Myometrial cell (primary cell): ENCODE measurements around the genes ATP11C, SPANXD, EOLA1, MAGEA3, PNMA3 and ZNF275.

DNA sequence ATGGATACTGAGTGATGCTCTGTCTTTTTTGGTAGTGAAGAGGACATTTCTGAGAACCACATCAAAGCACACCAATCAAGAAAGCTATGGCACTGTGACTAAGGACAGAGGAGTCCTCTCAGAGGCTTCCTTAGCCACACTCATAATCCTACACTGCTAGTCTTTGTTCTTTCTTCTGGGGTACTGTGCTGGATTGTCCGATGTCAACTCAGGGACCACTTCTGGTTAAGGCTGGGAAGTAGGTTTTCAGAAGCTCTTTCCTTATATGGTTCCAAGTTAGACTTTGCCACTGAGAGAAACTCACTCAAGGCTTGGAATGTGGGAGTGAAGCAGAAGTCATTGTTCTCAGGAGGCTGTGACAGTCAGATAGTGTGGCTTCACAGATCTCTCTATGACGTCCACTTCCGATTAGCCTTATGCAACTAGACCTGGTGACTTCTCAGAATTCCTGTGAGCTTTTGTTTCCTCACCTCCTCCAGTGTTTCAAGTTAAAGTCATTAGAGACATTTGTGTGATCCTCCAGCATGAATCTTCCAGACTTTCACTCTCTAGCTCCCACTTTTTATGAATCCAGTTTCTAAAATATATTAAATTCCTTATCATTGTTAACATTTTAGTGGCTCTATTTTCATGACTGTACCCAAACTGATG is 317.2 kb upstream of the F9 start:
- RAMPAGE, long total RNA: no peak

DNA sequence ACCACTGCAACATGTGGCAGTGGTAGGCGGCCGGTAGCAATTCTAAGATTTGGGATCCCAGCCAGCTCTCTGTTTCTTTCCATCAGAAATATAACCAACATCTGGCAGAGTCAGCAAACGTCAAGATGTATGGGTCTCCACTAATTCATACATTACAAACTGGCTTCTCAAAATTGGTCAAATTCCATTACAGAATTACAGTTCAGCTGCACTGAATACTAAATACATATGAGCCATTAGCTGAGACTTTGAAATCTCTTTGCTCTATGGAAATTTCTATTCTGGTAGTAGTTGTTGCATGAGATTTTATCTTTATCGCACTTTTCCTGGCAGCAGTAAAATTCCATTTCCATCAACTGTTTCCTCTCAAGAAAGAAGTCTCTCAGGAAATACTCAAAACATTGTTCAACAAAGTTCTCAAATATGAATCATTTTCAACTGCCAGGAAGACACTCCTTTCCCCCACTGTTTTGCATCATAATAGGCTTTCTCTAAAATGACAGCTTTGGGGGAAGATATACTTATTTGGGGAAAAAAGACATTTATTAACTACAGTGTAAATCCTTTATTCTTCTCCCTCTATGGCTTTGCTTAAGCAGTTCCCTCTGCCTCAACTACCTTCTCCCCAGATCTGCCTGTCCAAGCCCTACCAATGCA is 51.3 kb downstream of the ATP11C start:
- RAMPAGE, long total RNA: no peak

- RAMPAGE, long total RNA: no peak
These were observed 1.7 kb downstream of the ATP11C start for GRCh38 chrX:139931049-139931677.

GRCh38 chrX:139932933-139933359 is at the start of gene ATP11C:
ATP11C (minus strand) TSS chrX:139933053.
- RAMPAGE, long total RNA: no peak

DNA sequence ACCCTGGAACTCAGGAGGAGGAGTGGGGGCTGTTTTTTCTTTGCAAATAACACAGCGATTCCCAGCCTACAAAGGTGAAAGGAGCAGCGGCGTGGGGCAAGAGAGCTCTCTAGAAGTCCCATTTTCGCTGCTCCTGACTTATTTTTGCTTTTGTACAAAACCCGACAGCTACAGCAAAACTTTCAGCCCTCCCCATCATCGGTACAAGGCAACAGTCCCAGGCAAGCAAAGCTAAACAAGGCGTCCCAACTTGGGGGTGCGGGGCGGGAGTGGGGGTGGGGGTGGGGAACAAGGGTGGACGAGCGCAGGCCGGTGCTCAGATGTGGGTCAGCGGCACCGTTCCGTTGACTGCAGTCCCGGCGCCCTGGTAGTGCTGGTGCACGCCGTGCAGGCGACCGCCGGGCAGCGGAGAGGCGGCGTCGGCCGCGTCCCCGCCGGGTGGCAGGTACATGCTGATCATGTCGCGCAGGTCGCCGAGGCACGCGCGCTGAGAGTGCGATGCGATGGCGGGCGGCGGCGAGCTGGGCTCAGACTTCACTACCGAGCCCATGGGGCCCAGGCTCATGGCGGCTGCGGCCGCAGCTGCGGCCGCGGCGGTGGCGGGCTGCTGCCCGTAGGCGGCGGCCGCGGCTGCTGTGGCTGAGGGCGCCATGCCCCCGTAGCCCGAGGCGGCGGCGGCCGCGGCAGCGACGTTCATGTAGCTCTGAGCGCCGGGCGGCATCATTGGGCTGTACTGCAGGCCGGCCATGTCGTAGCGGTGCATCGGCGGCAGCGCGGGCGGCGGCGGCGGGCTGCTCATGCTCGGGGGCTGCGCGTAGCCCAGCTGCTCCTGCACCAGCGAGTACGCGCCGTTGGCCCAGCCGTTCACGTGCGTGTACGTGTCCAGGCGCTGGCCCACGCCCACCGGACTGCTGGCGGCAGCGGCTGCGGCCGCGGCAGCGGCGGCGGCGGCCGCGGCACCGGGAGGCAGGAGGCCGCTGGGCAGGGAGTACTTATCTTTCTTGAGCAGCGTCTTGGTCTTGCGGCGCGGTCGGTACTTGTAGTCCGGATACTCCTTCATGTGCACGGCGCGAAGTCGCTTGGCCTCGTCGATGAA is 1.1 kb downstream of the SOX3 start:
- RAMPAGE, long total RNA: no peak

DNA sequence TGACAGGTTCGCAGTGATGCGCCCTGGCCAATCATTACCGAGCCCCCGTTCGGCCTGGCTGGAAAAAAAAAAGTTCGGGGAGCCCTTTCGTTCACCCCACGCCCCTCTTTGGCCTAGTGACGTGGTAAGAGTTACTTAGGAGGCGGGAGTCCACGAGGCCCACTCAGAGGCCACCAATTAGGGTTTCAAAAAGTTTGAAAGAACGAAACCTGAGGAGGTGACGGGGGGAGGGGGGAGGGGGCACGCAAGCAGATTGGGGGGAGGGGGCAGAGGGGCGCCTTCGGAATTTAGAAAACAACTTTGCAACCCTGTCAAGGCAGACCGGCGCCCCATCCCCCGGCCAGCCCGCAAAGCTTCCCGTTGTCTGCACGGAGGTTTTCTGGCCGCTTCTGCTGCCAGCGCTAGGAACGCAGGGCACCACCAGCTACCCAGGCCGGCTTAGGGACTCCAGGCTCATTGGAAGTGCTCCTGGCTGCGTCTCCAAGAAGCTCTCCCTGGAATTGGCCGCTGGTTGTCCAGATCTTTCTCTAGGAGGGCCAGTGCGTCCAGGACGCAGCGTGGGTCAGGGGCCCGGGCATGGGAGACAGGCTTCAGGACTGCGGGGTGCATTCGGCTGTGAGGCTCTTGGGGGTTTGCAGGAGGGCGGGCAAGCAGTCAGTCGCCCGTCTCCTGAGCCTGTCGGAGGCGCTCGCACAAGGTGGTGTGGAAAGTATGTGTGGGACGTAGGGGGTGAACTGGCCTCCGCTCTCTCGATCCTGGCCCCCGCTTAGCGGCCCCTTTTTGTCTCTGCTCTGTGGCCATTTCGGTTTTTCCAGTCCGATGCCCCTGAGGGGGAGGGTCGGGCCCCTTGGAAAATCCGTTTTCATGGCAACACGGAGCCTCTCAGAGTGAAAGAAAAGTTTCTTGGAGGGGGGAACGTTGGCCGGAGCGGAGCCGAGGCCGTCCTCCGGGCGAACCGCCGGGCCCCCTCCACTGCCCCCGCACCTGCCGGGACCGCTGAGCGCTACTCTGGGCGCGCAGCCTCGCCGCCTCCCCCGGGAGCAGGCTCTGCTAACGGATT is 622 bp upstream of the SOX3 start:
- RAMPAGE, long total RNA: no peak

GRCh38 chrX:141698594-141699039 is at the start of gene SPANXD:
SPANXD (minus strand) TSS chrX:141698739.
- RAMPAGE, long total RNA: no peak

GRCh38 chrX:147877557-147878223 is 34.0 kb upstream of the FMR1 start:
- RAMPAGE, long total RNA: no peak

- RAMPAGE, long total RNA: no peak
These were observed 31.6 kb upstream of the FMR1NB start for GRCh38 chrX:147949222-147950255.

DNA sequence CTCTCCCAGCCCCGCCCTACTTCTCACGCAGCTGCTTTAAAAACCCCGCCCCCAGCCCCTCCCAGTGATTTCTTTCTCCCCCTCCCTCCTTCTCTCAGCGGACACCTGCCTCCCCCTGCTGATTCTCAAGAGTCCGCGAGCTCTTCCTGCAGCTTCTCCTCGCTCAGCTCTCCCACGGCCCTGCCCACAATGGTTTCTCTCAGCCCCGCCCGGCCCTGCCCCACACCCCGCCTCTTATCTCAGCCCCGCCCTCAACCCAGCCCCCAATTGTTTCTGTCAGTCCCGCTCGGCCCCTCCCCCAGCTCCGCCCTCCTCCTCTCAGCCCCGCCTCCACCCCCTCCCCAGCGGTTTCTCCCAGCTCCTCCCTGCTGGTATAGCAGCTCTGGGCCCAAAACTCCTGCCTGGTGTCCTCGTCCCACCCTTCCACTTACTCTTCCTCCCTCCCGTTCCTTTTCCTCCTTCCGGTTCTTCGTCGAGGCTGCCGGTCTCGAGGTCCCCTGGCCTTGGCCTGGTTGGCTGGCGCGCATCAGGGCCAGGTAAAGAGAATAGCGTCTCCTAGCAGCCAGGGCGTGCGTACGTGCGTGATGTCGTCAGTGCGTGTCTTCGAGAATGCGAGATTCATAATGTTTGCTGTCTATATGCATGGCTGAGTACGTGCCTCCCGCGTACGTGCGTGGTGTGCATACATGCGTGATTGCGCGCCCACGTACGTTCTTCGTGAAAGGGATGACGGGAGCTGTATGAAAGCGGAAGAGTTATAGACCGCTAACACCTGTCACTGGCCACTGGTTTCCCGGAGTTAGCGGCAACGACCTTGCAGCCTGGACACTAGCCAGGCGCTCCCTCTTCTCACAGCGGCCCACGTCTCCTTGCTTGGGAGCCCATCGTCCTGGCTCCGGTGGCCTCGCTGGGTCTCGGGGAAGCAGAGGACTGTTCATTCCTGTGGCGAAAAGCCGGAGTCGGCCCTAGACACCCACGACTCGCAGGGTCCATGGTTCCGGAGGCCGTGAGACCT is at the start of gene EOLA1:
Gene EOLA1, plus strand, starts transcription at position 749 of the 1,015 bp plus-strand sequence.
- RAMPAGE, long total RNA: start-site peak on the plus strand centred at position 746 of the sequence, 65 bp wide, 20 and 56 reads in 2 replicates

DNA sequence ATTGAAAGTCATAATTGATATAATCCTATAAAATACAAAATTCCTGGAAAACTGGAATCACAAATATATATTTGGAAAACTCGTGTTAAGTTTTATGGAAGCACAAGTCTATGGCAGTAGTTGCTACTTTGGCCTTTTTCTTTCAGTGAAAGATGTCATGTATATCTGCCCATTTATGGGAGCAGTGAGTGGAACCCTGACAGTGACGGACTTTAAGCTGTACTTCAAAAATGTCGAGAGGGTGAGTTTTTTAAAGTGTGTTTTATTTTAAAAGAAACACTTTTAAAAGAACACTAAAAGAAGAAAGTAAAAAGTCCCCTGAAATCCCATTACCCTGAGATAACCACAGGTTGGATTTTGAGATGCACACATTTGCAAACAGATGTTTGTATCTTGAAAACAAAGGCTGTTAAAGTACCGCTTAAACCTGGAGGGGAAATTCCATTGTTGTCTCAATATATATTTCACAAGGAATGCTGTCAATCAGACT is 33.9 kb downstream of the MTMR1 start:
- RAMPAGE, long total RNA: no peak

DNA sequence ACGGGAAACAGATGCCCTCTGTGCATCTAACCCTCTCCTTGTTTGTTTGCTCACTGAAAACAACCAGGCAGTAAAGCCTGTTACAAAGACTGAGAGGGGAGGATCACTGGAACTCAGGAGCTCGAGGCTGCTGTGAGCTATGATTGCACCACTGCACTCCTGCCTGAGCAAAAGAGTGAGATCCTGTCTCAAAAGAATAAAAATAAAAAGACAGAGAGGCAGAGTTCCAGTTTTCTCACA is 16.7 kb upstream of the HMGB3 start:
- RAMPAGE, long total RNA: no peak

GRCh38 chrX:151084462-151084808 is 91.9 kb upstream of the GPR50 start:
- RAMPAGE, long total RNA: no peak

GRCh38 chrX:151704204-151704759 is 9.0 kb downstream of the PRRG3 start:
- RAMPAGE, long total RNA: no peak

DNA sequence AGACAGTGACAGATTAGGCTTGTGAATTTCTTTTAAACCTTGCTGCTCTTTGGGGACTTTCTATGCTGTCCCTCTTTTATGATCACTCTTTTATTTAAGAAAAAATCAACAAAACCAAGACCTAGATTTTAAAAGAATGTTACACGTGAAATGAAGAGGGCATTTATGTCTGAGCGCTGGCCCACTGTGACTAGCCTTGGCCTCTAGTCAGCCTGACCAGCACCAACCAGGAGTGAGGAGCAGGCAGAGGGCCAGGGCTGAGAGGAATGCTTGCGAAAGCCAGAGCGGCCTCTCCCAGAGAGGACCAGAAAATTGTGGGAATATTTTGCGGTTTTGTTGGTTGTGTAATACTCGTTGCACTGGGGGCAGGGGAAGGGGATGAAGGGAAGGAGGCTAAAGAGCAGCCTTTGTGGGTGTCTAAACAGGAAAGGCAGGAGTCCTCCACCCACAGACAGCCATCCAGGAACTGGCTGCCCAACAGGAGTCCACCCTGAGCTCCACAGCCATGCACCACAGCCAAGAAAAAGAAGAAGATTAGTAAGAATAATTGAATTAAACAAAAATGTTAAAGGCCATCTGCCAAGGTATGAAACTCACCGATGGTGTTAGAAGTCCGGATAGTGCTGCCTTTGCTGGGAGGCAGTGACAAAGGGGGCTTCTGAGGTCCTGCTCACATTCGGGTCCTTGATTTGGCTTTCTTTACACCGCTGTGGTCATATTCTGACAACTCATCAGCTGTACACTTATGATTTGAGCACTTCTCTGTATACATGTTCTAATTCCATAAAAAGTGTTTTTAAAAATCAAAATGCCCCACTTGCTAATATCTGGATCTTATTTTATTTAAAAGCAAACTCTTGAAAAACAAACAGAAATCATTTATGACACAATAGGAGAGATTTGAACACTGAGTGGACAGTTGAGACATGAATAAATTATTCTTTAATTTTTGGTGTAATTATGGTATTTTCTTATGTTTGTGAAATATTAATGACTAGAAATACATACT is 3.6 kb downstream of the GABRE start:
- RAMPAGE, long total RNA: no peak

DNA sequence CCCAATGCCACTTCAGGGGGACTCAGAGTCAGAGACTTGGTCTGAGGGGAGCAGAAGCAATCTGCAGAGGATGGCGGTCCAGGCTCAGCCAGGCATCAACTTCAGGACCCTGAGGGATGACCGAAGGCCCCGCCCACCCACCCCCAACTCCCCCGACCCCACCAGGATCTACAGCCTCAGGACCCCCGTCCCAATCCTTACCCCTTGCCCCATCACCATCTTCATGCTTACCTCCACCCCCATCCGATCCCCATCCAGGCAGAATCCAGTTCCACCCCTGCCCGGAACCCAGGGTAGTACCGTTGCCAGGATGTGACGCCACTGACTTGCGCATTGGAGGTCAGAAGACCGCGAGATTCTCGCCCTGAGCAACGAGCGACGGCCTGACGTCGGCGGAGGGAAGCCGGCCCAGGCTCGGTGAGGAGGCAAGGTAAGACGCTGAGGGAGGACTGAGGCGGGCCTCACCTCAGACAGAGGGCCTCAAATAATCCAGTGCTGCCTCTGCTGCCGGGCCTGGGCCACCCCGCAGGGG is at the start of gene MAGEA3:
Gene MAGEA3, plus strand, starts transcription at position 395 of the 532 bp plus-strand sequence.
- RAMPAGE, long total RNA: no peak

DNA sequence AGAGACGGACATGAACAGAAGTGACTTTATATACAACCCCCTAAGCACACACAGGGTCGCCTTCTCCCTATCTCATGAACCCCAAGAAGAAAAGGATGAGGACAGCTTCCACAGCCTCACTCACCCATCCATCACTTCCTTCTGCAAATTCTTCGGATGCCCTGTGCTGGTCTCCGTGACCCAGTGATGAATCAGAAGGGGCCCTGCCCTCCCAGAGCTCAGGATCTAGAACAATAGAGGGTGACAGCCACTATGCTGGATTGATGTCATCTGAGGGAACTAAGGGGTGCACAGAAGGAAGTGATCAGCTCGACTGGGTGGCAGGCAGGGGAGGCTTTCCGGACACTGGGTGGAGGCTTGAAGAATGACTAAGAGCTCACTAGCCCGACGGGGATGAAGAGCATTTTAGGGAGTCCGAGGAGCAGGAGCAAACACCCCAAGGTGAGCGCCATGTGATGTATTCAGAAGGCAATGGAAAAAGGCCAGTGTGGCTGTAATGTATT is 1.4 kb upstream of the ZNF185 start:
- RAMPAGE, long total RNA: no peak

DNA sequence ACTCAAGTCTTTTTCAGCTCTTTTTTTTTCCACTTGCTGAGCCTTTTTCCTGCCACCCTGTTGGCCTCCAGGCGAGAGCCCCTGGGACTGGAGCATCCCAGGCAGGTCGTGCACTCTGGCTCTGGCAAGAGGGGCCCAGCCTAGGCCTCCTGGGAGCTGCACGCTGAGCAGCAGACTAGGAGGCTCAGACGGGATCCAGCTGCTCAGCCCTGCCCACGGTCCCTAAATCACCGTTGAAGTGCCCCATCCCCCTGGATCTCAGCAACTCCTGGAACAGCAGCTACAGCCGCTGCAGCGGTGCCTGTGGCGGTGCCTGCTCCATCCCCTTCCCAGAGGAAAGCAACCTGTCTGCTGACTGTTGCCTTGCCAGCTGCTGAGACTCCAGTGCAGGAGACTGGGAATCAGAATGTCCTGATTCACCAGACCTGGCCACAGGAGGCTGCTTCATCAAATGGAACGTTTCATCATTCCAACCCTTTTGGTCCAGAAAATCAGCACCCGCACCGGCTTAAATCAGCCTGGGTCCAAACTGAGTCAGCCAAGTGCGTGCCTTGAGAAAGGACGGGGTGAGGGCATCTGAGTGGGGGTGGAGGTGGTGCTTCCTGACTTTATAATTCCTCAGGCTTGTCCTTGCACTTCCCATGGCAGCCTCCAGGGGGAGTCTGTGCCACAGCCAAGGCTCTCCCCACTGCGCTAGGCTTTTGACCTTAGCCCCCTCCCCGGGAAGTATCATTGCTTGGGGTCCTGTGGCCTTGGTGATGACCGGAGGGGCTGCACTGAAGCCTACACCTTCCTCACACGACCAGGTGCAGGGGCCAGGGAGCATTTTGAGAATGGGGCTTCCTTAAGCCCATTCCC is 6.4 kb downstream of the ZNF185 start:
- RAMPAGE, long total RNA: no peak

DNA sequence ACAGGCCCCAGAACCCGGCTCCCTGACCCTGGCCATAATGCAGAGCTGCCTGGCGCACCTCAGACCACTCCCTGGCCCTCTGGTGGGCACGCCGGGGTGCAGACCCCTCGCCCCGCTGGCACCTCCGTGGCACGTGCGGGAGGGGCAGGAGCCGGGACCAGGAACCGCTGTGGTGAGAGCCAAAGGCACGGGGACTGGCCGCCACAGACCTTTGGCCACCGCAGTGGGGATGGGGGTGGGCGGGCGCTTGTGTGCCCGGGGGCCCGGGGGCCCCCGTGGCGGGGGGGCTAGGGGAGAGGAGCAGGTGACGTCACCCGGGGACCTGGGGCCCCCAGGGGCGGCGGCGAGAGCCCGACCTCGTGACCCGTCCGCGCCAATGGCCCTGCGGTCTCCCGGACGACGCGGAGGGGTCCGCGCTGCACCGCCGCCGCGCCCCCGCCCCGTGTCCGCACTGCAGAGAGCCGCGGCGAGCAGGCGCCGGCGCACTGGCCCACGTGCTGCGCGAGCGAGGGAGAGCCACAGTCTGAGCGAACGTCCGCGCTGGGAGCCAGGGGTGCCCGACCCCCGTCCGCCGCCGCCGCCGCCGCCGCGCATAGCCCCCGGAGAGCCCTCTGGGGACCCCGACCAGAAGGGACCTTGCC is at the start of gene PNMA3:
Gene PNMA3, plus strand, starts transcription at position 483 of the 641 bp plus-strand sequence.
- RAMPAGE, long total RNA: no peak

DNA sequence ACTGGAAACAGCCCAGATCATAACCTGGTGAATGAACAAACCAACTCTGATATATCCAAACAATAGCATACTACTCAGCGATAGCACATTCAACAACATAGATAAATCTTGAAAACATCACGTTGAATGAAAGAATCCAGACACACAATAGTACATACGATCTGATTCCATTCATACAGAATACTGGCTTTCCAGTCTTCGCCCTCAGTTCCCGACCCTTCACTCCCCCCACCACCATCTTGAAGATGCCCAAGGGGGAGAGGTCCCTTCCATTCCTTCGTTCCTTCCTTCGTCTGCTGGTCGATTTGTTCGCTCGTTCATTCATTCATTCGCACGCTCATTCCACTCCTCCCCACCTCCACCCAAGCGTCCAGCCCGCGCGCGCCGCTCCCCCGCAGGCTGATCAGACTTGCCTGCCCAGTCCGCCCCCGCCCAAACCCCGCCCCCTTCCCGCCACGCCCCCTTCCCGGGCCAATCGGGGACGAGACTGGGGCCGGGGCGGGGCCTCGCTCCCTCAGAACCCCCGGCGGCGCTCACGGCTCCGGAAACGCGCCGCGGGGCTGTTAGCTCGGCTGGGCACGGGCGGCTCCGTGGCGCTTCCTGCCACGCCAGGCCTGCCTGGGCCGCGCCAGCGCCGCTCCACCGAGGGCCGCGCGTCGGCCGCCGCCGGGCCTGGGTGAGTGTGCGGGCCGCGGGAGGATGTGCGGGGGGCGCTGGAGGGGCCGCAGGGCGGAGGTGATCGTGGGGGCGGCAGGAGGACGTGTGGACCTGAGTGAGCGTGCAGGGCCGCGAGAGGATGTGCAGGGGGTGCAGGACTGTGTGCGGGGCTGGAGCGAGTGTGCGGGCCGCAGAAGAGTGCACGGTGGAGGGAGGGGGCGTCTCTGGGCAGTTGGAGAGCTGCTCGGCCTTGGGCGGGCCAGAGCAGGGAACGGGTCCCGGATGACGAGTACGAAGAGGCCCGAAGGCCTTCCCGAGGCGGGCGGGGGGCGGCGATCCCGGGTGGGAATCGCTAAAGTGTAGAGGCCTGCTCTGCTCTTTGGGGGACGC is at the start of gene ZNF275:
Gene ZNF275, plus strand, starts transcription at position 544 of the 1,047 bp plus-strand sequence.
- RAMPAGE, long total RNA: no peak